Ileum (tissue), 1 donor: ENCODE results near the gene PNPT1.

GRCh38 chr2:54478763-54479255 lies 22.7 kb downstream of the SPTBN1 start:
- PRO-cap, result no peak

GRCh38 chr2:54573909-54575121 lies 118.2 kb downstream of the SPTBN1 start:
- PRO-cap, result bidirectional peak, plus-strand start at chr2:54574393, minus-strand start at chr2:54574090; bidirectional peak, plus-strand start at chr2:54574414, minus-strand start at chr2:54574453

- PRO-cap, result no peak
Observed at GRCh38 chr2:54585807-54586543, 129.8 kb downstream of the SPTBN1 start.

GRCh38 chr2:54625853-54626316 lies 97.6 kb upstream of the EML6 start:
- PRO-cap, result no peak

- PRO-cap, result no peak
Observed at GRCh38 chr2:54637585-54638026, 85.9 kb upstream of the EML6 start.

GRCh38 chr2:54672545-54673277 lies 50.8 kb upstream of the EML6 start:
- PRO-cap, result no peak

DNA sequence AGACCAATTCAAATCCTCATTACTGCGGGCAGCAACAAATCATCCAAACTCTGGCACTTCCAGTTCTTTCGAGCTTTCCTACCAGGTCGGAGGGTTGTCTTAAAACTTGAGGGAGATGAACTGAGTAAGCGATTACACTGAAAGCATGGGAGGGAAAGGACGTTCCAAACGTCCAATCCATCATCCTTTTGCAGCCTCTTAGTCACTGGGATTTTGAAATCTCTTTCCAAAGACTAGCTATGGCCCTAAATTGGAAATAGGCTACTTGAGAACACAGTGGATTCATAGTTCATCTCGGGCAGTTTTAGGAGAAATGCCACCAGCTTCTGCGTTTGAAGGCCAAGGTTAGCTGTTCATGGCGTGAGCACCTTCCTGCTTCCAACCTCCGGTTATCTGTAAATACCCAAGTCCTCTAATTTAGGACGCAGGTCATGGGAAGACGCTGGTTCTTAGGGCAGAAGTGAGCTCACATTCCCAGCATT lies 861 bp upstream of the EML6 start:
- PRO-cap, result no peak

DNA sequence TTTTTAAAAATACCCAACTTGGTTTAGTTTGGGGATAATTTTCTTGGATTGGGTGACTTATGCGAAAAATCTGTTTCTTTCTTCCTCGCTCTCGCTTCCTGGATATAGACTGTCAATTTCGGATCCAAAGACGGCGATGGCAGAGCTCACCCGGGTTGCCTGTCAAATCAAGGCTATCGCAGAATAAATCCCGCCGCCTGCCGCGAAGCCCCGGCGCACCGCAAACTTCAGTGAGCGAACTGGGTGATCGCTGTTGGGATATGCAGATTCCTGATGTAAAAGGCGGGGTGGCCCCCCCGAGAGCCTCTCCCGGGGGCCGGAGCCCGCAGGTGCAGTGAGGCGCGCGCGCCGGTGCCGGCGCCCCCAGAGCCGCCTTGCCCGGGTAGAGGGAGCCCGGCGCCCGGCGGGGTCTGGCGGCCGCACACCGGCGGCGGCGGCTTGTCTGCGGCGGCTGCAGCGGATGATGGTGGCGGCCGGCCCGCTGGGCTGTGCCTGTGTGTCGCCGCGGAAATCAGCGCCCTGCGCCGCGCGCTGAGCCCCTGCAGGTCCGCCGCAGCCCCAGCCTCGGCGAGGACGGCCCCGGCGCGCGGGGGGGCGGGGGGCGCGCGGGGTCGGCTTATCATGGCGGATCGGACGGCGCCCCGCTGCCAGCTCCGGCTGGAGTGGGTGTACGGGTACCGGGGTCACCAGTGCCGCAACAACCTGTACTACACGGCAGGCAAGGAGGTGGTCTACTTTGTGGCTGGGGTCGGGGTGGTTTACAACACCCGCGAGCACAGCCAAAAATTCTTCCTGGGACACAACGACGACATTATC lies 1.2 kb downstream of the EML6 start:
- PRO-cap, result no peak

- PRO-cap, result no peak
Observed at GRCh38 chr2:54956392-54956813, 93.8 kb downstream of the RTN4 start.

GRCh38 chr2:55009756-55010757 lies 40.2 kb downstream of the RTN4 start:
- PRO-cap, result bidirectional peak, plus-strand start at chr2:55010366, minus-strand start at chr2:55010261

- PRO-cap, result no peak
Observed at GRCh38 chr2:55010829-55011433, 39.3 kb downstream of the RTN4 start.

- PRO-cap, result no peak
Observed at GRCh38 chr2:55013105-55013770, 37.0 kb downstream of the RTN4 start.

- PRO-cap, result no peak
Observed at GRCh38 chr2:55018586-55019227, 31.5 kb downstream of the RTN4 start.

GRCh38 chr2:55022944-55024039 lies 27.0 kb downstream of the RTN4 start:
- PRO-cap, result no peak

DNA sequence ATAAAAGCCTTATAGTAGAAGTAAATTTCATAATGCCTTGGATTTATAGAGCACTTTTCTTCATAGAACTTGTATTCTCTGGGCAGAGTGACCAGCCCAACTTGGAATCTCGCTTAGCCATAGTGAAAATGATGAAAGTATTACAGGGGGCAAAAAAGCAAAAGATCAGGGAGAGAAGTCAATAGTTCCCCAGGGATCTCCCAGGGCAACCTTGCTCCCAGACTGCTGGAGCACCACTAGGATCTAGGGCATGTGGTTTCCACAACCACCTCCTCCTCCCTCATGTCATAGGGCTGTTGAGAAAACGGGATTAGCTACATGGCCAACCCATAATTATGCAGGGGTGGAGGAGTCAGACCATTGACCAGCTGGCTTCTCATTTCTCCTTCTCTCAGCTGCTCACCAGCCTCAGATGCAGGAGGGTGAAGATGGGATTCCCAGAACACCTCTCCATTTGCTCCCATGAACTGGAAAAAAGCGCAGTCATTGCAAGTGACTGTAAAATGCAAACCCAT lies 69.3 kb upstream of the RTN4 start:
- PRO-cap, result no peak

DNA sequence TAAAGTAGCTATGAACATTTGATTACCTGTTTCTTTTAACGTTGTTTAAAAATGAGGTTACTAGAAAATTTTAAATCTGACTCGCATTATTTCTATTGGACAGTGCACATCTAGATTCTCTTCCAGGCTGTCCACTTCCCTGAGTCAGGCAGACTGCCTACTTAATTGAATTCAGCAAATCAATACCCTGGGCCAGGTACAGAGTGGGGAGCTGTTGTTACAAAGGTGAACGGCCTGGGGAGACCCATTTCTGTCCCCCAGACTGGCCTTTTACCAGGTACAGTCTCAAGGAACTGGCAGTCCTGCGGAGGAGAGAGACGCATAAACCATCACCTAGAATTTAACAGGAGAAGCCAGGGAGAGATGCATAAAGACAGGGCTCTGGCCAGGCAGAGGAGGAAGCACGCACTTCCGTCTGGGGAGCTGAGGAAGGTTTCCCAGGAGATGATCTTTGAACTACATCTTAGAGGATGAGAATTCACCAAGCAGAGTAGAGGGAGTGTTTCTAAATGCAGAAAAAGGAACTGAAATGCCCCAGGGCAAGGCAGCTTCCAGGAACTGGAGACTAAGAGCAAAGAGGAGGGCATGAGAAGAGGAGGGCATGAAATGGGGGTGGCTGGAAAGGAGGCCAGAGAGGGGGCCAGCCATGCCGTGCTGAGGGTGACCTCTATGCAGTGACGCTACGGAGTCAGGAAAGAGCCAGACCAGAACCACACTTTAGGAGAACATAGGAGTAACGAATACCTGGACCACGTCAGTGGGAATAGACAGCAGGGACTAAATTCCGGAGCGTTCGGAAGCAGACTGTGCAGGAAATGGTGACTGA lies 86.7 kb upstream of the RTN4 start:
- PRO-cap, result no peak

GRCh38 chr2:55152458-55153224 lies 79.5 kb downstream of the CLHC1 start:
- PRO-cap, result no peak

DNA sequence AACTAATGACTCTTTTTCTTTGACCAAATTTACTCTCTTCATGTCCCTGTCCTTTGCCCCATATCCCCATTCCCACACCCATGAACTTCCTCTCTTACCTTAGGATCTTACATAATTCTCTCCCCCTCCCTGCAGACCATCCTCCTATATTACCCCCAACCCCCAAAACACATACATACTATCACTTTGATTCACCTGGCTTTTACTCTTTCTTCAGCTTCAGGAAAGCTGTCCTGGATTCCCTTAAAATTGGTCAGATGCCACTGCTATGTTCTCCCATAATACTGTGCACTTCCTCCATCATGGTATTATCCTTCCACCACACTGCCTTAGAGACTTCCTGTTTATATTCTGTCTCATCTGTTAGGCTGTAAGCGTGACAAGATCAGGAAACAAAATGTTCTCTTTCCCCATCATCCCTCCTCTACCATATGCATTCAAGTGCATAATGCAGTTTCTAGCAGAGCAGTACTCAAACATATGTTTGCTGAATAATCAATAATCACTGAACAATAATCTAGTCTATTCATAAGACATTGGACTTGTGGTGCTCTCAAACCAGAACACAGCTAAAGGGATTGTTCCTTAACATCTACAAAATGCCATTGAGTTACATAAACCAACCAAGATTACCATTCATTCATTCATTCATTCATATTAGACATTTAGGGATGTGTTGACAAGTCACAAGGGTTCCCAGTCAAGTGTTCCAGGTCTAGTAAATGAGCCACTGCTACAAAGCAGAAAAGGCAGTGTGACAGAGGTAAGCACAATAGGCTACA lies 4.1 kb downstream of the CLHC1 start:
- PRO-cap, result no peak

DNA sequence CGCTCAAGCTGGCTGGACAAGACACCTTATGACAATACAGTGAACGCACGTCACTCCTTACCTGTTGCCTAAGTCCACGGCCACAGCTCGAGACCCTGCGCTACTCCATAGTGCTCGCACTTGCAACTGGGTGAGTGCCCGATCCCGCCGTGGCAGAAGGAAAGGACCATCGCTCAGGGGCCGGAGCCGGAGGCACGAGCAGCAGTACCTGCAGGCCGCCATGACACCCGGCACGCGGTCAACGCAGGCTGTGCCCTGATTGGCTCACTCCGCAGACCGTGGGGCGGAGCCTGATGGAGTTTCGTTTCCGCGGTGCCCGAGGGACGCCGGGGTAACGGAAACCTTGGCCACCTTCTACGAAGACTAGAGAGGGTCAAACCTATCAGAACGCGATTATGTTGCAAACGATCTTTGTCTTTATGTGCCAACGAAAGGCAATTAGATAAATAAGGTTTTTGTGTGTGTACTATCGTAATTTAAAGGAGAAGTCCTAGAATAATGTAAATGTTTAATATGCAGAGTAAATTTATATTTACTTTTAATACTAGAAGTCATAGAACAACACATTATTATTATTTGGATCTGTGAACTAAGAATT lies at the start of gene PNPT1:
TSS of gene PNPT1 (minus strand) at position 243 of the 598 bp plus-strand sequence.
- PRO-cap, result bidirectional peak, plus-strand start at position 297 of the sequence, minus-strand start at position 222 of the sequence

DNA sequence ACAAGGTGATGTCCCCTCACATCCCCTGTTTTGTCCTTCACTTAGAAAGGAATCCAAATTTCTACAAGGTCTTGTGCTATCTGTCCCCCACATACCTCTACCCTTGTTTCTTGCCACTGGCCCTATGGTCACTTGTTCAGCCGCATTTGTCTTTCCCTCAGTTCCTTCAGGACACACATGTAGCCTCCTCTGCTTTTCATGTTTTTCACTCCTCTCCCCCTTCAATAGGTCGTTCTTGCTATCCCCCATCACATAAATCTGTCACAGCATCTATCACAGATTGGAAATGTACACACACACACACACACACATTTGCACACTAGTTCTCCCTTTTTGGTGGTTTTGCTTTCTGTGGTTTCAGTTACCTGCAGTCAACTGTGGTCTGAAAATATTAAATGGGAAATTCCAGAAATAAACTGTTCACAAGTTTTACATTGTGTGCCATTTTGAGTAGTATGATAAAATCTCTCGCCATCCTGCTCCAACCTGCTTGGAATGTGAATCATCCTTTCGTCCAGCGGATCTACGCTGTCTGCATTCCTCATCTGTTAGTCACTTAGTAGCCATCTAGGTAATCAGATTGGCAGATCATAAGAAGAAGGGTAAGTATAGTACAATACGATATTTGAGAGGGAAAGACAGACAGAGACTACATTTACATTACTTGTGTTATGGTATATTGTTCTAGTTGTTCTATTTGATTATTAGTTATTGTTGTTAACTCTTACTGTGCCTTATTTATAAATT lies 85.9 kb upstream of the PNPT1 start:
- PRO-cap, result no peak